GM19239 (cell line): Measurements from ENCODE around the genes ADRA2A and PLEKHS1.

GRCh38 chr10:110894259-110894567 is 22.5 kb downstream of the PDCD4 start:
- RRBS: no CpG with 5 or more reads among the region's 1 CpG

DNA sequence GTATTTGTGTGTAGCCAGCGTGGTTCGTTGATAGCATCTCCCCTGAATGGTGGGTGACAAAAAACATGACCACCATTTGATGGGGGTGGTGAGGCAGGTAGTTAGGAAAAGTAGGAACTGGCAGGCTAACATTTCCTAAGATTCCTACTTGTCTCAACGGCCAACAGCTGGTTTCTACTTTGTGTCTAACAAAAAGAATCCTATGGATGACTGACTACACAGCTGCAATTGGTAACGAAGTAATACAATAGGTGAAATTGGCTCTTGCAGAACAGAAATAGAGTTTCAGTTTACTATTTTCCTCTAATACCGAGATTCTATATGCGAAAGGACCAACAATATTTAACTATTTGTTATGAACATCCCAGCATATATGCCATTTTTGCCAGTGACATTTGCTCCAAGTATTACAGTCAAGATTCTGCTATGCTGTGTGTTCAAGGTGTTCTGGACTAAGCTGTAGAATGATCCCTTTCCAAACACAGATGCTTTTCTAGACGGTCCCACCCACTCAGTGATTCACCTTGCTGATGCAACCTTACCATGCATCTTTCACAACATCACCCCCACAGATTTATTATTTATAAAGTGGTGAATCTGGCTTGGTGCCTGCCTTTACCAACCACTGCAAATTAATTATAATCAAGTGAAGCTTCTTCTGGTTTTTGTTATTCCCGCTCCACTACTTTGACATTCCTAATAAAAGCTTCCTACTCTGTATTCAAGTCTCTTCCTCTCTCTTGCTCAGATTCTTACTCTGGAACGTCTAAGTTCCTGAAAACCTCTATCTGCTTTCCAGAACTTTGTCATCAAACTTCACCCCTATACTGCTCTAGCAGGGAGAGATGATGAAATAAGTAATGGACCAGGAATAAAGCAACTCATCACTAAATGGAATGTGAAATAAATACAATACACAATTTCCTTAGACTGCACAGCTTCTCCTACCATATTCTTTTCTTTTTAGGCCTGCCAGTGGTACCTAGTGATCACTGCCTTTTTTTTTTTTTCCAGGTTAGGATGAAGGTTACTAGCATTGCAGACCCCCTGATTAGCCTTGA is 16.7 kb downstream of the BBIP1 start:
- RRBS: no CpG with 5 or more reads among the region's 9 CpGs

GRCh38 chr10:110906934-110907818 is 11.8 kb downstream of the BBIP1 start:
- RRBS: no CpG with 5 or more reads among the region's 11 CpGs

DNA sequence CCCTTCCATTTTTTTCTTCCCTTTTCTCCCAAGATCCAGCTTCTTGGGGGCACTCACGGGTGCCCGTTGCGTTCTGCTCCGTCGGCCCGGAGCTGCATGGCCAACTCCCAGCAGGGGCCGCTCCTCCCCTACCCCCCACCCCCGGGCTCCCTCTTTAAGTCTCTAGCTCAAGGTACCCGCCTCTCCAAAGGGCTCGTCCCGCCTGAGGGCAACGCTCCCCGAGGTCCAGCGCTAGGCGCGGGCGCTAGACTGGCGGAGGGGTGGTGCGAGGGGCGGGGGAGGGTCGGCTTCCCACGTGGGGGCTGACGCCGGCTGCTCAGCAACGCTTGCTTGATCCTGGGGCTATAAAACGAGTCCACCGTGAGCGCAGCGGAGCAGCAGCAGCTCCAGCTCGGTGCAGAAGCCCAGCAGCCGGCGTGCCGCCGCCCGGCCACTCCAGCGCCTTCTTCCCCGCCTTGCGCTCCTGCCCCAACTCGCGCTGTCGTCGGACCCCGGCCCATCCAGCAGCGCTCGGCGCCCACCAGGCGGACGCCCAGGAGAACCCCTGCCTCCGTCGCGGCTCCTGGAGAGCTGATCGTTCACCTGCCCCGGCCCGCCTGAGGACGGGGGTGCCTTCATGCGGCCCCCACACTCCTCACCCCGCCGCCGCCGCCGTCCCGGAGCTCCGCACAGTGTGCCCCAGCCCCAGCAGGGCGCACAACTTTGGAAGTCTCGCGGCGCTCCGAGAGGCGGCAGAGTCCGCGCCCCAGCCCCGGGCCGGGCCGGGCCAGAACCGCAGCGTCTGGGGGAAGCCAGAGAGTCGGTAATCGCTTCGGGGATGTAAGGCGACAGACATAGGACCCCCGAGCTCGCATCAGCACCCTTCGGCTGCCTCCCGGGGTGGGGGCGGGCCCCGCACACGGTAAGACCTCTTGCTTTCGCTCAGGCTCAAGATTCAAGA is at the start of gene ADRA2A:
TSS of gene ADRA2A (plus strand) at position 373 of the 940 bp plus-strand sequence.
- RRBS: 2% methylated on average over 24 of the region's 88 CpGs

GRCh38 chr10:112082214-112082605 is 101.4 kb downstream of the GPAM start:
- RRBS: no CpG with 5 or more reads among the region's 5 CpGs

- RRBS: no CpG with 5 or more reads among the region's 4 CpGs
Observed at GRCh38 chr10:112275445-112276372, 7.5 kb upstream of the TECTB start.

DNA sequence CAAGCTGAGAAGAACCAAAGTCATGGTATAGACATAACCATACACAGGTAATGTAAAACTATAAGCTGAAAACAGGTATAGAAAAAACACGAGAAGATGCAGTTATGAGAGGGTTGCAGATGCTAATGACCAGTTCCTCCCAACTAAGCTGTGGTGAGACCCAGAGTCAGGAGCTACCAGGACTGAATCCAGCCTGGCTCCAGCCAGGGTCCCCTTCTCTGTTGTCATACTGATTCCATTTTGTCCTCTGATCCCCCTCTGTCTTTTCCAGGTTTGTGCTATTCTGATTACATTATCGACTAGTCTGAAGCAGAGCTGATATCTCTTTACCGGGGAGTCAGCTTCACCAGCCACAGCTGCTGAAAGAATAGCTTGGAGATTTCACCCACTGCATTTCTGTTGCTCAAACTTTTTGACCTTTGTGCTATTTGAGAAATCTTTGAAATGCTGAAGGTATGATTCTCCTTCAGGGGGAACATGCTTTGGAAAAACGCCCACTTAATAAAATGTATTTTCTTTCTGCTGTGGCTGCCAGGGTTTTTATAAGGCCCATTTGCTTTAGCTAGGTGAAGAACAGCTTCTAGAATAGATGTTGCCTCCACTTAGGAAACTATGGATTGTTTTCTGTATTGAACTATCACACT is 197.8 kb upstream of the TCF7L2 start:
- RRBS: no CpG with 5 or more reads among the region's 4 CpGs

DNA sequence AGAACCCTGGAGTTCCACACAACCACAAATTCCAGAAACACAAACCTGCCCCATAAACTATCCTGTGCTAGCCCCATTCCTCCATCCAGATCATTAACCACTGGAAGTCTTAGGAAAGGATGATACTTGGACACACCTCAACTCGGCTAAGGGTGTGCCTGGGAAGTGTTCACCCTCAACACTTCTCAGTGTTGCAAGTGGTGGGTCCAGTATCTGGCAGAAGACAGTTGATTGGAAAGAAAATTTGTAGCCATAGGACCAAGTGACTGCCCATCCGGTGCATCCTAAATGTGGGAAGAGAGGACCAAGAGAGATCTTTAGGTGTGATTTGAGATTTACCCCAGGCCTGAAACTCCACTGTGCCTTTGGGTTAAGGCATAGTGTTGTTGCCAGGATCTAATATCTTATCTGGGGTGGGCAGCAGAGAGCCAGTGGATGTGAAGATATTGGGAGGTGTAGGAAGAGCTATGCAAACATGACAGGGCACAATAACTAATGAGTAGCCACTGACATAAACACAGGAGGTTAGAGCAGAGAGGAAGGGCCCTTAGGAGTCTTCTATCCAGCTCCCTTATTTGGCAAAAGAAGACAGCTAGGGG is 176.5 kb upstream of the TCF7L2 start:
- RRBS: no CpG with 5 or more reads among the region's 2 CpGs

DNA sequence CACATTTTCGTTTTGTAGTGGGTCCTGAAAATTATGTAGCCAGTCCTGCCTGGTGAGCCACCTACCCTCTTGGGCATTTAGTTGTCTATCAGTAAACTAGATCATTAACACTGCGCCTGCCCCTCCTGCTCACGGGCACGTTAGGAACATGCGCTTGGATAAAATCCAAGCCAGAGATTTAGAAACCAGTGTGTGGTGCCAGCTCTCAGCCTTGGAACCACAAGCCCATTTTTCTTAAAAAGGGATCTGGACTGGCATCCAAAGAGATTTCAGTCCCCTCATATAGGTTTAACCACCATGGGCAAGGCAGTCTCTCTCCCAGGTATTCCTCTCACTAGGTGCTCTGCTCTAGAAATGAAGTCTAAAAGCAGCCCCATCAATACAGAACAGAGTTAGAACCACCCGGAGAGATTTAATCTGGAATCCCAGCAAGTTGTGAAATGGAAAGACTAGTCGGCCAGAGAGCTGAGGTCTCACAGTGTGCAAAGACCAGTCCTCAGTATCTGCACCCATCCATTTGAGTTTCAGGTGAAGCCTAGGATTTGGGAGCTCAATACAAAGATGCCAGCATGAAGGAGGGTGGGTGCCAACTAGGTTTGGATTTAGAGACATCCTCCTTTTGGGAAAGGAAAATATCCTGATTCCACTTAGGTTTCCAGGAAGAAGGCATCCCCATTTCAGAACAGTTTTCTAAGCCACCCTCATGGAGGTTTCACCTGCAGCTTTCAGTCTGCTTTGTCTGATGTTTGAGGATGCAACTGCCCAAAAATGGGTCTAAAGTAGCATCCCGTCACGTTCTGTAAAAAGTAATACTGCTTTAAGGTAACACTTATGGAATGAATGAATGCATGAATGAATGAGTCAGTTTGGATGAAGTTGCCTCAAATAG is 123.7 kb upstream of the TCF7L2 start:
- RRBS: no CpG with 5 or more reads among the region's 9 CpGs

DNA sequence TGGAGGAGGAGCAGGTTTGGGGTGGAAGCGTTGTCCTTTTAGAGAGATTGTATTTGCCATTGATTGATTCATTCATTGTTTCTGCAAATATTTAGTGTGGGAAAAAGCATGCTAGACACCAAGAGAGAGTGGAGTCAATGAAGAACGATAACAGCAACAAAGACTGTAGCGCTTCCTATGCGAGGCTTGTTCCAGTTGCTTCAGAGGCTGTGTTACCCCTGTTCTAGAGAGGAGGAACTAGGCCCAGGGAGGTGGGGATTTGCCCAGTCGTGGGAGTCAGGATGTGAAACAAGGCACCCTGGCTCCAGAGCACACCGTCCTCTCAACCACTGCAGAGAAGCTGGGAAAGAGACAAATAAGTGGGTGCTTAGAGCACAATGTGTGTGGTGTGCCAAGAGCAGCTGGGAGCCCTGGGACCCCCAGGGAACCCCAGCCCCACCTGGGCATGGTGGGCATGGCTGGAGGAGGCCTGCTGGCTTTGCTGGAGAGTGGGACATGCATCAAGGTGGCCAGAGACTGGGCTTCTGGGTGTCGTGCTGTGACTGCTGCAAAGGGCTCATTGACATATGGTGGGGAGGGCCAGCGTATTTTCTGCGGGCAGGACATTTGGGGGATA is 95.1 kb downstream of the TCF7L2 start:
- RRBS: no CpG with 5 or more reads among the region's 9 CpGs

DNA sequence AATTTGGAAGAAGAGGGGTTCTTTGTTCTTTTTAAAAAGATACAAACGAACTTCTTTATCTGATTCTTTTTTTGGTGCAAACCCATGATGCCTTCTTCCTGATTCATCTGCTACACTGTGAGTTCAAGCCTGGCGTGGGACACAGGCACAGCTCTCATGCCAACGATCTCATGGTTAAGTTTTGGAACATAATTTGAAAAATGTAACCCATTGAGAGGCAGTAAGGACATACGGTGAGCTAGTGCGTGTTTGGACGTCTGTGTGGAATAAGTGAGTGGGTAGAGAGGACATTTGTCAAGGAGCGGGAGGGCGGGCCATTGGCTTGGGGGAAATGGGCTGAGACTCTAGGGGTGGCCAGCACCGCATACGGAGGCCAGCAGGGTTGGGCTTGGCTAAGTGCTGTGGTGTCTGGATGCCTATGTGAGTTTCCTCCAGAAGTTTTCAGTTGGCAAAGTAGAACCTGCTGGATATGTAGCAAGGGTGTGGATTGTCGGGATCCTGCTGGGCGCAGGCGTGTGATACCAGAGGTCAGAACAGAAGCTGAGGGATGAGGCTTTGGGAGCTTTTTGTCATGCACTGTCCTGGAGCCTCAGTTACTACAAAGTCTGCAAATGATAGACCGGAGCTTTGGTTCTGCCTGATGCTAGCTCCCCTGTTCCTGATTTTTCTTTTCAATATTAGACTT is 103.0 kb downstream of the TCF7L2 start:
- RRBS: no CpG with 5 or more reads among the region's 14 CpGs

DNA sequence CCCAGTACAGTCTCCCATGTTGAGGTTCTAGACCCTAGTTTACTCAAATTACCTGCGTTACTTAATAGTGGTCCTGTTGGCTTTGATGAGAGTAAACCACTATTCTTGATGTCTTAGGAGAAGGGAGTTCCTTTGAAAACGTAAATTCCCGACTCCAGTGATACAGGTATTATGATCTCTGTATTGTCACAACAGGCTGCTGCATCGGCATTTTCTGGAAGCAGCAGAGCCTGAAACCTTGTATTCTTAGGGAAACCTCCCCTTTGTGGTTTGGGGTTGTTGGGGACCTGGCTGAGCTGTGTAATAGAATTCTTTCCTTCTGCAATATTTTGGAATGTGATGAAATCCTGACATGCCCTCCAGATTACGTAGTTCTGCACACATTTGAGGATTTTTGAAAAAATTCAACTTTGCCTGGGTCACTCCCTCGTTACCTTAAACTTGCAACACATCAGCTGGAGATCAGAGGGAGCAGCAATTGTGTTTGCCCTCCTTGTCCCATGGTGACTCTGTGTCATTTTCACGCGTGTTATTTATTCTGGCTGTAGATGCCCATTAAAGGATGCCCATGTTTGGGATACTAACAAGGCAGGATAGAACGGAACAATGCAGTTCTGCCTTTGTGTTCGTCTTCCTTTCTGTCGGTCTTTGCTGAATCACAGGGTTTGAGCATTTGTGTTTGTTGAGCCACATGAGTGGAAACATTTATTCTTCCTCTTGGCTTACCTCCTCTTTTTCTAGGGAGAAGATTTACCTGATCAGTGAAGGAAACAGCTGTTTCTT is 181.6 kb downstream of the TCF7L2 start:
- RRBS: no CpG with 5 or more reads among the region's 11 CpGs

GRCh38 chr10:113434232-113434805 is 118.5 kb upstream of the HABP2 start:
- RRBS: no CpG with 5 or more reads among the region's 3 CpGs

DNA sequence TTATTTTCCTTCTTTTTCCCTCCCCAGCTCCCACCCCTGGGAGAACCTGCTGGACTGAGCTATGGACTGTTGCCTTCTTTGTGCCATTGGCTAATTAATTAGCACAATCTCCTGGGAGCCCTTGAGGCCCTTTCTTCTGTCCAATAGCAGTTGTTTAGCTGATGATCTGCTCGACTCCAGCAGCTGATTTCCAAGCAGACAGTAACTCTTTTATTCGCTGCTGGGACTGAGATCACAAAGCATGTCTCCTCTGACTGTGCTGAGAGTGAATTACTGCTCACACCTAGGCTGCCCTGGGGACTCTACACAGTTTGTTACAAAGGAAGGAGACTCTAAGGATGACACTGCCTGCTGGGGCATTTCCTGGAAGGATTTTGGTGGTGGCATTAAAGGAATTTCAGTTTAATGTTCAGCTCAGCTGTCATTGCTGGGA is 31.4 kb downstream of the CASP7 start:
- RRBS: no CpG with 5 or more reads among the region's 2 CpGs

GRCh38 chr10:113712520-113713174 is 32.9 kb downstream of the CASP7 start:
- RRBS: no CpG with 5 or more reads among the region's 13 CpGs

GRCh38 chr10:113750917-113751863 is at the start of gene PLEKHS1:
PLEKHS1 (plus strand) TSS chr10:113751682.
- RRBS: no CpG with 5 or more reads among the region's 6 CpGs

DNA sequence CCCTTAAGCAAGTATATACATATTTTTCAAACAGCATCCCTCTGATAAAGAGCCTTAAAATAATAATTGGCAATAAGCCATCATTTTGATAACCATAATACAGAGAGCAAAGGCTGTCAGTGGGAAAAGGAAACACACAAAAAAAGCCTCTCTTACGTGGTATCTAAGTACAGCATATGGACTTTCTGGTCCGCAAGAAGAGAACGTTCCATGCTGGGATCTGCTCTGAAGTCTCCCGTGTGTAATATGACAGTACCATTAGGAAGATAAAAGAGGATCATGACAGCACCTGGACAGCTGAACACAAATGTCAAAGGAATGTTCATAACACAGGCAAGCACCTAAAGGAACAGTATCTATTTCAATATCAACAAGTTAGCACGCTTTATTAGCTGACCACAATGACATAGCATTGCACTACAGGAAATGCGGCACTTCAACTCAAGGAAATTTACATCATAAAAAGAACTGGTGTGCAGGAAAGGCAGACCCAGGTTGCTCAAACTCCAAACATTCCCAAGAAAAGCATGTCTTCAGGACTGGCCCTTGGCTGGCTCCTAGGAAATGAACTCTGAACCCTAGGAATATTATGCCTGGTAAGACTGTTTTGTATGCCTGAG is 9.8 kb downstream of the DCLRE1A start:
- RRBS: no CpG with 5 or more reads among the region's 6 CpGs

DNA sequence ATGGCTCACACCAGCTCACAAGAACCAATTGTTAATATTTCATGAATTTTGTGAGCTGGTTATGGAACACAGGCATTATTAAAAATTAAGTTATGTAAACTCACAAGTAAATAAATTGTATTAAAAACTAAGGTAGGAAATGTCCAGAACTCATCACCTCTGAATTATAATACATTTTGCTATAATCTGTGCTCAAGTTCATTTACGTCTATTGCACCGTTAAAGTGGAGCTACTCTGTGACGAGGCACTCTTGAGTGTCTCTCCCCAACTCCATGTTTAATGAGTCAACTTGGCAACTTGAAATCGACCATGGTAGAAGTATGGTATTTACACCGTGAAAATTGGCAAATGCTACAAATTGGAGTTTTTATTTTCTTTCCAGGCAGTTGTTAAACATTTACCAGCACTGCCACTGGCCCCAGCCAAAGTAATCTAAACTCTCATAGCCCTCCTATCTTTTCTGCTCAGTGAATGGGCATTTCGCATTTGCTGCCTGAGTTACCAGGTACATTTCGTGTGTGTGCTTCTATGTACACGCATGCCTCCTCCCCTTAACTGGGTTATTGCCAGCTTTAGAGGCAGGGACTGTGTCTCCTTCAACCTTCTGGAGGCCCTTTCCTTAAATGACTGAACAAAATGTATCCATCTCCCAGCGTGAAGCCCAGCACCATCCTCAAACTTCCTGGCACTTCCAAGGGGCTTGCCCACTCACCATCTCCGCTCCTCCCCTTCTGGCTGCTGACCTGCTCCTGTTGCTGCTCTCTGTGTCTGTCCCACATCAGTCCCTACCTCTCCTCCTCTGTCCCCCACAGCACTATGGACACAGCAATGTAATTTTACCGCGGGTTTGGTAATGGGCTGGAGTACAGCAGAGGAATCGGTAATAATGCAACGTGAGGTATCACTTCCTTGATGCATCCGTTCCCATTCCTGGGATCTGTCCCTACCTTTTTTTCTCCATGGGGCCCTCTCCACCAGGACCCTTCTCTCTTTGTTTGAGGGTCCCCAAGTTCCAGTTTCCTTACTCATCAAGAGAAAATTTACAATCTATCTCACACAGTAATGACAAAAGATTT is 83.4 kb downstream of the NHLRC2 start:
- RRBS: no CpG with 5 or more reads among the region's 15 CpGs

GRCh38 chr10:114041361-114041775 is 2.3 kb upstream of the ADRB1 start:
- RRBS: no CpG with 5 or more reads among the region's 9 CpGs